ENCODE measurements around the gene WNT7B.

- PRO-cap: no peak
Observed at GRCh38 chr22:45310328-45311633, 1.0 kb downstream of the FAM118A start.

GRCh38 chr22:45454211-45454741 is 40.8 kb downstream of the RIBC2 start:
- PRO-cap: no peak

DNA sequence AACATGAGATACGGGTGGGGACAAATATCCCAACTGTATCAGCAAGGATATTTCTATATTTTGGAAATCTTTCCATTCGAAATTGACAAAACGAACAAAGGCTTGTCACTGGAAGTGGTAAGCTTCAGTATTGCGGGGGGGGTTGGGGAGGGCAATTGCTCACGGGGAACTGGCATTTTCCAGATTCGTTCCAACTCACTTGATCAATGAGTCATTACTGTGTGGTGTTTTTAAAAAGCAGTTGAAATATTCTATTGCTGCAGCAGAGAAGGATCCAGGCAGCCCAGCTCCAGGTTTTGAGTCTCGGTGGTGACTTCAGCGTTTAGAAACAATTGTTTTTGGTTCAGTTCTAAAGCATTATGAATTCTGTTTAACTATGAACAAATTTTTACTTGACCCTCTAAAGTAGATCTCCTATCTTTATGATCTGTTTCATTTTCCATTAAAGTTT is 33.8 kb upstream of the FBLN1 start:
- PRO-cap: unidirectional peak, plus-strand start at position 260 of the sequence

DNA sequence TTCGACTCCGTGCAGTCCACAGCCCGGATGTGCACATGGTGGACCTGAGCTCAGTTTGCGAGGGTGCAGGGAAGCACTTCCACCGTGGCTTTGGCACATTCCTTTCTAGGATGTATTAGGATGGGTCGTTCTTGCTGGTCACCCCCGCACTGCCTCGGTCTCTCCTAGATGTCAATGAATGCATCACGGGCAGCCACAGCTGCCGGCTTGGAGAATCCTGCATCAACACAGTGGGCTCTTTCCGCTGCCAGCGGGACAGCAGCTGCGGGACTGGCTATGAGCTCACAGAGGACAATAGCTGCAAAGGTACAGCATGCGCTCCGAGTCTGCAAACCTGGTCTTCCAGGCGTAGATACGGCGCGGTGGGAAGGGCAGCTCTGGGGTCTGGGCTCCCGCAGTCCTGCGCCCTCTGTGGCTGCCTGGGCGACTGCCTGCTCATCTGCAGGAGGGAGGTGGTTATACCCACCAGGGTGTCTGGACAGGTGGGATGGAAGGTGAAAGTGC is 31.0 kb downstream of the FBLN1 start:
- PRO-cap: no peak

DNA sequence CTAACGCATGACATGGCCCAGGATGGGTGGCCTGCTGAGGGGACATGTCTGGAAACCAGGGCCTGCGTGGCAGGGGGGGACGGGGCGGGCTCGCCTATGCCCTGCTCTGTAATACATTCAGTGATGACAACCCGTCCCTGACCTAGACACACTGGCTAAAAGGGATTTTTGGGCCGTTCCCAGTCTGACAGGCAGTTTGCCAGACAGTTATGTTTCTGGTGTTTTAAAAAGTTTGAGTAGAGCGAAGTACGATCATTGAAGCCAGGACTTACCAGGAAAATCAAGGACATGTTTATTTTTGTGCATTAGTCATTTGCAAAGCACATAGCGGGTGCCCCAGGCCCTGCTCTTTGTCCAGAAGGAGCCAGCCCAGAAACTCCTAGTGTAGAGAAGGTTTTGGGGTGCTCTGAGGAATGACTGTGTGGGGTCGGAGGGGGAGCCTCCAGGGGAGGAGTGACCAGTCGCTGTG is 50.7 kb downstream of the FBLN1 start:
- PRO-cap: no peak

DNA sequence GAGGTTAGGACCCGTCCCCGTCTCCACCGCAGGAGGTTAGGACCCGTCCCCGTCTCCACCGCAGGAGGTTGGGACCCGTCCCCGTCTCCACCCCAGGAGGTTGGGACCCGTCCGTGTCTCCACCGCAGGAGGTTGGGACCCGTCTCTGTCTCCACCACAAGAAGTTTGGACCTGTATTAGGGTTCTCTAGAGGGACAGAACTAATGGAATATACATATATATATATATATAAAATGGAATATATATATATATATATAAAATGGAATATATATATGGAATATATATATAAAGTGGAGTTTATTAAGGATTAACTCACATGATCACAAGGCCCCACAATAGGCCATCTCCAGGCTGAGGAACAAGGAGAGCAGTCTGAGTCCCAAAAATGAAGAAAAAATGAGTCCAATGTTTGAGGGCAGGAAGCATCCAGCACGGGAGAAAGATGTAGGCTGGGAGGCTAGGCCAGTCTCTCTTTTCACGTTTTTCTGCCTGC is 52.4 kb downstream of the FBLN1 start:
- PRO-cap: no peak

DNA sequence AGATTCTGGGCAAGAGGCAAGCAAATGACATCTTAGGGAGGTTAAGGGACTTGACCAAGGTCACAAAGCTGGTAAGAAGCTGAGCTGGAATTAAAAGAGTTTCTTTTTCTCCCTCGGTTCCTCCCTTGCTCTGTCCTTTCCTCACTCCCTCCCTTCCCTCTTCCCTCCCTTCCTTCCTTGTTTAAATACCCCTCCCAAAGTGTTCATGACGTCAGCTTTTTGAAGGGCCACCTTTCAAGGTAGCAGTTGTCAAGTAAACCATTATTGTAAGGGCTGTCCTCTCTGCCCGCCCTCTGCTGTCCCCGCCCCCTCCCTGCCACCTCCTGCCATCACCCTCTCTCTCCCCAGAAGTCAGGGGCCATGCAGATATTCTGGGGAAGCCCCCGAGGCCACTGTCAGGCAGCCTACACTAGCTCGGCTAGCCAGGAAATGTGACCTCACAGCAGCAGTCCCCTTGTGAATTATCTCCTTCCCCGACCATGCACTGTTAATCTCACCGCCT is 42.3 kb upstream of the ATXN10 start:
- PRO-cap: no peak

DNA sequence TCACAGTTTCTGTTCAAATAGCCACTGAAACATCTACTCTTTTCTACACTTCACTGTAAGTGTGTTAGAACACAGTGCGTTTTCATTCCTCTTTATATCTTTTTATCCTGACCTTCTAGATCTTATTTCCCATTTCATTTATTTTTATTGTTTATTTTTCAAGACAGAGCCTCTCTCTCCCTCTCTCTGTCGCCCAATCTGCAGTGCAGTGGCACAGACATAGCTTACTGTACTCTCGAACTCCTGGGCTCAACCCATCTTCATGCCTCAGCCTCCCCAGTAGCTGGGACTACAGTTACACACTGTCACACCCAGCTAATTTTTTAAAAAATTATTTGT is 119.0 kb downstream of the ATXN10 start:
- PRO-cap: no peak

DNA sequence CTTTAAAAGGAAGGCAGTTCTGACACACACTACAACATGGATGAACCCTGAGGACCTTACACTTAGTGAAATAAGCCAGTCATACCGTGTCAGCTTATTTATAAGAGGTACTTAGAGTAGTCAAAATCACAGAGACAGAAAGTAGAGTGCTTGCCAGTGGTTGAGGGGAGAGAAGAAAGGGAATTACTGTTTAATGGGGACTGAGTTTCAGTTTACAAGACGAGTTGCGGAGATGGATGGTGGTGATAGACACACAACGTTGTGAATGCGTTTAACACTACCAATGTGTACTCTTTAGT is 146.0 kb downstream of the WNT7B start:
- PRO-cap: no peak

GRCh38 chr22:45859173-45860240 is 117.5 kb downstream of the WNT7B start:
- PRO-cap: no peak

- PRO-cap: no peak
Observed at GRCh38 chr22:45863943-45864695, 112.8 kb downstream of the WNT7B start.

- PRO-cap: no peak
Observed at GRCh38 chr22:45903236-45903741, 73.7 kb downstream of the WNT7B start.

GRCh38 chr22:45919397-45919871 is 57.5 kb downstream of the WNT7B start:
- PRO-cap: no peak

- PRO-cap: no peak
Observed at GRCh38 chr22:45975565-45976271, 1.2 kb downstream of the WNT7B start.

GRCh38 chr22:45976889-45977725 is at the start of gene WNT7B:
WNT7B (minus strand) TSS chr22:45977162.
- PRO-cap: no peak

DNA sequence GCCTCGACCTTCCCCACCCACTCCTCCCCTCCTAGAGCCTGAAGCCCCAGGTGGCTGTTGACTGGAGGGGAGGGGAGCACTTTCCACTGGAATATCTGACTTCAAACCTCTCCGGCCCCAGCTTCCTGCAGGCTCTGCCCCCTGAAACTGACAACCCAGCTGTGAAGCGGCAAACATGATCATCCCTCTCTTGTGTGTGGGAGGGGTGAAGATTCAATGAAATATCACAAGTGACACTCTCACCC is 29.1 kb upstream of the WNT7B start:
- PRO-cap: no peak

DNA sequence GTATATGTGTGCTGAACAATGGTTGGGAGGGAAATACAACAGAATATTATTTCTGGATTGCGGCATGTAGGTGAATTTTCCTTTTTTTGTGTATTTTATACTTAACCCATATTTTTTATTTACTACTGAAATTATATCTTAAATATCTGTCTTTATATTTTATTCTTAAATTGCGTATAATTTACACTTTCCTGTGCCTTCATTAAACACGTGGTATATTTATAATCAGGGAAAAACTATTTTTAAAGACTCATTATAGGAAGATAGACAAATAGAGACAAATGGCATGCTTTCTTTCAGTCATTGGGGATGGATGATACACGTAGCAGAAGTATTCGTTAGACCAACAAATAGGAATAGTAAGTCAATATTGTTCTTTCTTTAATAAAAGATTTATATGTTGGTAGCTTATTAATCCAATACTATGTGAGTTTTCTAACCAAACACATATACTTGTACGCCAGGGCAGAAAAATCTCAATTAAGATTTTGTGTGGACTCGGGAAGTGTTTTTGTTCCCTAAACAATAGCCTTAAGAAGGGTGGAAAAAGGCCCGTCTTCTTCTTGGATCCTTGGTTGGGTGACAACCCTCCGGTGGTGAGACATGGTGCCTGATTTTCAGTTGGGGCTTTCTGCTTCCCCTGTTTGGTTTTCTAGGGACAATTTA is 83.3 kb upstream of the WNT7B start:
- PRO-cap: no peak

DNA sequence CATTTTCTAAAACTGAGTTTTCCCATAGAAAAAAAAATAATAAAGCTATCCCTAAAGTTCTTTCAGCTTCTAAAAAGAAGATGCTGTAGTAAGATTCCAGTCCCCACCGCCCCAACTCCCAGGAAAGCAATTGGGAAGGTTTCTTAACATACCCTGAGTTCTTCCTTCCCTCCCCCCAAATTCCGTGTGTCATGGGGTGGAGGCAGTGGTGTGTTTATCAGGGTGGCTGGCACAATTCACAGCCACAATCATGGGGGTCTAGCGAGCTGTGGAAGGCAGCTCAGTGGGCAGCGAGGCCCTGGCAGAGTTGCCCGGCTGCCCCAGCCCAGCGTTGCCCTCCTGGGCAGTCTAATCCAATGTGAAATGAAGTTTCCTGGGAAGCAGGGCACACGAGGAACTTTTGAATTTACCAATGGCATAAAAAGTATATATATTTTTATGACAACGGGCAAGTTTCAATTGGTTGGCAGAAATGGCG is 80.8 kb upstream of the PPARA start:
- PRO-cap: bidirectional peak, plus-strand start at position 245 of the sequence, minus-strand start at position 118 of the sequence; bidirectional peak, plus-strand start outside the sequence, minus-strand start at position 345 of the sequence

DNA sequence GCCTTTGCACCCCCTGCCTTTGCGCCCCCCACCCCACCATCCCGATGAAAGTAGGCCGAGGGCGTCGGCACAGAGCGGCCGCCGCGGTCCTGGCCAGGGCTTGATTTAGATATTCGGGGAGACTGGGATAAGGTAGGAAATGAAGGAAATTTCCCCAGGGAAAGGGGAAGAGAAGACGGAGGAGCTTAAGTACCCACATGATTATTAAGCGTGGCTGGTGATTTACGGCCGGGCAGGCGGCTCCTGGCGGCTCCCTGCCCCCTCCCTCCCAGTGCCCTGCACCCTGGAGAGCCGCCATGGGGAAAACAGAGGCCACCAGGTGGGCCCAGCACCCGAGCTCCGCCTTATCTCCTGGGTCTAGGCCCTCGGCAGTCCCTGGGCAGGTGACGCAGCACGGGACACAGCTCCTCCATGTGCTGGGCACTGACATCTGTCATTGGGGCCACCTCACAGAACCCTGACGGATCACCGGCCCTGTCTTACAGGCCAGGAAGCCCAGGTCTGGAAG is 60.4 kb upstream of the PPARA start:
- PRO-cap: no peak

- PRO-cap: no peak
Observed at GRCh38 chr22:46090765-46091350, 59.5 kb upstream of the PPARA start.